Myometrial cell (primary cell): ENCODE measurements around the genes TMEM35A, ARMCX5, TCEAL3, RAB9B, H2BW1, ZCCHC18, SLC25A53 and ESX1.

GRCh38 chrX:101078634-101079354, at the start of gene TMEM35A:
TSS of gene TMEM35A (plus strand) at chrX:101078879.
- RAMPAGE, long total RNA = no peak

DNA sequence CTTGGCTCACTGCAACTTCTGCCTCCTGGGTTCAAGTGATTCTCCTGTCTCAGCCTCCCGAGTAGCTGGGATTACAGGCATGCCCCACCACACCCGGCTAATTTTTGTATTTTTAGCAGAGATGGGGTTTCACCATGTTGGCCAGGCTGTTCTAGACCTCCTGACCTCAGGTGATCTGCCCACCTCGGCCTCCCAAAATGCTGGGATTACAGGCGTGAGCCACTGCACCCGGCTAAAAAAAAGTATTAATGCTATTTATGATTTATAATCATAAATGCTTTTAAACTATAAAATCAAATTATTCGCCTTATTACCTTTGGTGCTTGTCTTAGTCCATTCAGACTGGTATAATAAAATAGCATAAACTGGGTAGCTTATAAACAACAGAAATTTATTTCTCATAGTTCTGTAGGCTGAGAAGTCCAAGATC, 4.6 kb upstream of the CENPI start:
- RAMPAGE, long total RNA = no peak

DNA sequence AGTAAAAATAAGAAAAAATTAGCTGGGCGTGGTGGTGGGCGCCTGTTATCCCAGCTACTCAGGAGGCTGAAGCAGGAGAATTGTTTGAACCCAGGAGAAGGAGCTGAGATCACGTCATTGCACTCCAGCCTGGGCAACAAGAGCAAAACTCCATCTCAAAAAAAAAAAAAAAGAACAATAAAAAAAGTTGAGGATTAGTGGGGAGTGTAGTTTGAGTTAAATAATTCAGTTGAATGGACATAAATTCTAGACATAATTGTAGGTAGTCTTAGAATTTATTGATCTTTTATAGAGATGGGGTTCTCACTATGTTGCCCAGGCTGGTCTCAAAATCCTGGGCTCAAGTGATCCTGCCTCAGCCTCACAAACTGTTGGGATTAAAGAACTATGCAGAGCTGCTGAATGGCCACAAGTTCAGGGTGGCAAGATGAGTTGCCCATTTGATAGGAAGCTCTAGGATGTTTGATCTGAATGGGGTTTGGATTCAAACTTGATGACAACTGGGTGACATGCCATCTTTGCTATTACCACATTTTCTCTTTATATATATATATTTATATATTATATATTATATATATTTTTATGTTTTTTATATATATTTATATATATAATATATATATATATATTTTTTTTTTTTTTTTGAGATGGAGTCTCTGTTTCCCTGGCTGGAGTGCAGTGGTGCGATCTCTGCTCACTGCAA, 3.5 kb downstream of the RPL36A start:
- RAMPAGE, long total RNA = no peak

- RAMPAGE, long total RNA = start-site peak on the plus strand at chrX:102599503-102599526, 114 and 89 reads in 2 replicates
Observed at GRCh38 chrX:102598872-102599998, at the start of gene ARMCX5. TSS of gene ARMCX5 (plus strand) at chrX:102599515.

DNA sequence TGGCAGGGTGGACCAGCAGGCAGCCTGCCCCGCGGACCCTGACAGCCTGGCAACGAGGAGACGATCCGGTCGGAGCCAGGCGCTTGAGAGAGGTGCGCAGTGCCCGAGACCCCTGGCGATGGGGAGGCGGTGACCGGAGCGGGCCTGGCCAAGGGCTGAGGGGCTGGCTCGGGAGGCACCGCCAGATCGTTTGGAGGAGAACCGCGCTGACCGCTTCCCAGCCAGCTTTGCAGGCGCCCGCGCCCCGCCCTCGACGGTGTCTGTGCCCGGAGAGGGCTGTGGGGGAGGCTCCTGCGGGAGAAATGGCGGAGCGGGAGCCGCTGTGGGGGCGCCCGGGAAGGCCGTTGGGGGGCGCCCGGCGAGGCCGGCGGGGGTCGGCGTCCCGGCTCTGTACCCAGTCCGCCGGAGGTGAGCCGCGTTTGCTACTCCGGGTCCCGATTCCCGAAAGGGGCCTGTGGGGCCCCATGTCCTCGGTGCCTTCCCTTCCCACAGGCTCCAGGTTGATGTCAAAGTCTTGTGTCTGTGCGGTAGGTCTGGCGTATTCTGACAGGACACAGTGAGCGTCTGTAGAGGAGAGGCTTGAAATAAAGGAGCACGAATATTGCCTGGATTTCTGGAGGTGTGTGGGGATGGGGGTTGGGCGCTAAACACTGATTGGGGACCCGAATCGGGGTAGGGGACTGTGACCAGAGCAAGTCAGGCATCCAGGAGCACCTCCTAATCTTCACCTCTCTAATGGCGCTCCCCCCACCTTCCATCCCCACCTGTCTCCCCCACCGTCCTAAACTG, 545 bp downstream of the GPRASP2 start:
- RAMPAGE, long total RNA = no peak

DNA sequence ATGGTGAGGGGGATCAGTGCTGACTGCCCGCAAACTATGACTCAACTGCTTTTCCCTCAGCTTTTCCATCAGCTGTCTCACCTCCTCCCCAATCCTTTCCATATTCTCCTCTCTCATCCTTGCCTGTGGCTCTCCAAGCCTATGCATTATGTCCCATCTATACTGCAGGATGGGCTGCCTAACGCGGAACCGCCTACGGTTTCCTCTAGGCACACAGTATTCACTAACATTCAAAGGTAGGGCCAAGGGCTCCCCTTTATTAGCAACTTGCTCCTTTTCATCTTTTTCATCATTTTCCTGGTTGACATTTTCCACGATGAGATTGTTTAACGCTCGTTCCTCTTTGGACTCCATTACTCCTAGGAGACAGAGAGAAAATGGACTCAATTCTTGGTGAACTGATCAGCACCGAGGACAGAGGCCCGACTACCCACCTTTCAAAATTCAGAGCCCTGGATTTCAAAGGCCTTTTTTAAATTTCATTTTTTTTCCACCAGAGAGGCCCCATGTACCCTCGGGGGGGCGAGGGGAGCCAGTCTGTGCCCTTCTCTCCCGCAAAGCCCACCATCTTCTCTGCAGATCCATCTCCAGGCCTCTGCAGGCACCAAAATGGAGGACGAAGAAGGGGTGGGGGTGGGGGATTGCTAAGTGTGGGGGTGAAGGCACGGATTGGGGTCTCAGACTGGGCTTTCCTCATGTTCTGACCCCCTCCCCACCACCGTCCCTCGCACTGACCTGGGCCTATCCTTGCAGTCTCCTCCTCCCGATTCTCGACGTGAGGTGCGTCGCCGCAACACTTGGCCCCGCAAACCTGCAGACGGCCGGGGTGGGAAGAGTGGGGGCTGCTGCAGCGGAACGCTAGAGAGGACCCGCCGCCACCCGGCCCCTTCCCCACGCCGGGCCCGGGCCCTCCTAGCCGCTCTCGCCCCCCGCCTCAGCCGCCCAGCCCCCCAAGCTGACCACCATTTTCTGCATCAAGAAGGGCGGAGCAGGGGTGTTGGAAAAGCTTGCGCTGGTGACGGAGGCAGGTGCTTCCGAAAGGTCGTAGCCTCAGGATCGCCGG, 836 bp downstream of the BEX2 start:
- RAMPAGE, long total RNA = no peak

- RAMPAGE, long total RNA = no peak
Observed at GRCh38 chrX:103431174-103431991, 55.0 kb downstream of the BEX3 start.

GRCh38 chrX:103607333-103608438, at the start of gene TCEAL3:
TSS of gene TCEAL3 (plus strand) at chrX:103607963.
- RAMPAGE, long total RNA = start-site peak on the plus strand at chrX:103607927-103608010, 6,065 and 5,179 reads in 2 replicates

- RAMPAGE, long total RNA = start-site peak on the minus strand at chrX:103688018-103688119, 188 and 495 reads in 2 replicates
Observed at GRCh38 chrX:103687656-103688631, 1.4 kb upstream of the MORF4L2 start.

GRCh38 chrX:103831624-103832676, at the start of gene RAB9B:
TSS of gene RAB9B (minus strand) at chrX:103832257.
- RAMPAGE, long total RNA = start-site peak on the minus strand at chrX:103832213-103832269, 6 and 6 reads in 2 replicates

- RAMPAGE, long total RNA = no peak
Observed at GRCh38 chrX:104013657-104014103, at the start of gene H2BW1. TSS of gene H2BW1 (minus strand) at chrX:104013708.

DNA sequence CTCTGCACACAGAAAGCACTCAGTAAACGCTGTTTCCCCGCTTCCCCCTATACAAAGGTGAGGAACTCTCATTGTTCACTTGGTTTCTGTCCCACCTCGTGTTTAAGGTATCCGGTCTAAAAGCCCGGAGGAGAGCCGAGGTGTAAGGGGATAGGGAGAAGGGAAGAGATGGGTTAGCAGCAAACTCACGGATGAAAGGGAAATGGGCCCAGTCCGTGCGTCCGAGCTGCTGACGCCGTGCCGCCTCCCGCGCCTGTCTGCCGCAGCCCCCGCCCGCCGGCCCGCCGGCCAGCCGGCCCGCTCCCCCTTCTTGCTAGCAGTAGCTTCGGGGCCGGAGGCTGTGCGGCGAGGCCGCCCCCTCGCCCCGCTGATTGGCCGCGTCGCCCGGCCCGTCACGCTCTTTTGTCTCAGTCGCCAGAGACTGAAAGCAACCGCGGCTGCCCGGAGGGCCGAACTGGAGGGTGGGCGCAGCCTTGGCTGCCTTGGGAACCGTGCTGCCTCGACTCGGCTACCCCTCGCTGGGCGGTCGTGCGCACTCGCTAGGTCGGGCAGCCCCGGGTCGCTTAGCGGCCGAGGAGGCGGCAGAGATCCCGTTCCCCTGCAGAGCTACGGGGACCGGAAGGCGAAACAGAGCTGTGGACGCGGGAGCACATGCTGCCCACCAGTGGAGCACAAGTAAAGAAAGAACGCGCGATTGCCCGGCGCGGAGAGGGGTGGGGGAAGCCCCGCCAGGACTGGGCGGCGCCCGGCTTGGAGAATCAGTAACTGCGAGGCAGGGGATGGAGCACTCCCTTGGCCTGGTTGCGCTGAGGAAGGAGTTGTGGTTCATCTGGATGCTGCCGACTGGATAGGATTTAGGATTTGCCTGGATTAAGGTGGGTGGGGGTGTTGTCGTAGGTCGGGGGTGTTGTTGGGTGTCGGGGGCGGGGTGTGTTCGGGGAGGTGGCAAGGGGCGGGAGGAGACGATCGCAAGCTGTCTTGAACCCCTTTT, at the start of gene ZCCHC18:
ZCCHC18 (plus strand) TSS at position 397 of the 991 bp plus-strand sequence.
- RAMPAGE, long total RNA = no peak

DNA sequence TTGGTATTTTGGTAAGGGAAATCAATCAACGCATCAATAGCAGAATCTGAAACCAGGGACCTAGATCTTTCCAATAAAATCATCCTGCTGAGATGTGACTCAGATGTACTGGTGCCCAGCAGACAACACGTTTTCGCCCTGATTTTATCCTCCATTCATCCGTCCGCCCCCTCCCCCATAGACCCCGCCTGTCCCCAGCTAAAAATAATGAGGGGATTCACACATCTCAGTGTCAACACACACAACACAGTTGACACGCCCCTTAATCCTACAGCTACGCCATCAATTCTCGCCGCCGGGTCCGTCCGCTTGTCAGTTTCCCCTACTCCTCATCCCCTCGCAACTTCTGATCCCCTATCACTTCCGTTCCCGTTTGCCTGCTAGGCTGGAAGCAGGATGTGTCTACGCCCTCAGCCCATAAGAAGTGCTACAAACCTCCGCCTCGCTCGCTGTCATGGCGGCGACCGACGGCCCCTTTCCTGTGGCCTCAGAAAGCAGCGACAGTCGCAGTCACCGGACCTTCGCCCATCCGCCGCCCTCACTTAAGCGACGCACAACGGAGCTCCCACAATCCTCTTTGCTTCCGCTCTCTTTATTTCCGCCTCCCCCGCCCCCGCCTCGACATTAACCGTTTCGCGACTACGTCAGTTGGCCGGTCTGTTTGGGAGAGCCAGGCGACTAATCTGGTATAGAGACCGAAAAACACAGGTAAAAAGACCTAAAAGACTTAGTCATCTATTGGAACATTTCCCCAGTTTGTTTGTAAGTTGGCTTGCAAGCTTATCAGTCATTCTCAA, at the start of gene SLC25A53:
SLC25A53 (minus strand) TSS at position 567 of the 797 bp plus-strand sequence.
- RAMPAGE, long total RNA = no peak

- RAMPAGE, long total RNA = no peak
Observed at GRCh38 chrX:104157240-104157573, 398 bp upstream of the SLC25A53 start.

- RAMPAGE, long total RNA = no peak
Observed at GRCh38 chrX:104189547-104190523, 23.6 kb downstream of the FAM199X start.

DNA sequence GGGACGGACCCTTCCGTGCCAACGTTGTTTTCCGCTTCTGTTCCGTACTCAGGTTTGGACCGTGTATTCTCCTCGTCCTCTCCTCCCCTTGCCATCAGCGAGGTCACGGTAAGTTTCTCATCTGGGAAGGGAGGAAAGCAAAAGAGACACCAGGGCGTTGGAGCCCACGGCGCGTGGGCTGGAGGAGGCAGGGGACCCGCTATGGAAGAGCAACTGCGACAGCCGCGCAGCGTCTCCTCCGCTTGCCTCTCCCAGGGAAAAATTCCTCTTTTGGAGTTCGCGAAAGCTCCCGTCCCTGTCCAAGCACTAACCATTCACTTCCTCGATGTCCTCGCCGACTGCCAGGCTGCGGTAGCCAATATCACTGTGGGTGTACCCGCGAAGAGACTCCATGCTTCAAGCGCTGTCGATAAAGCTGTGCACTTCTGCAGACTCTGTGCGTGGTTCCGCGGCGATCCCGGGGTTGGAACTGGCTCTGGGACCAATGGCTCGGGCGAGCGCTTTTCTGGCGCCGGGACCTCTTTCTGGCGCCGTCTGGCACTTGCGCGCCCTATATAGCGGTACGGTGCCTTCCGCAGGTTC, at the start of gene ESX1:
ESX1 (minus strand) TSS at position 477 of the 582 bp plus-strand sequence.
- RAMPAGE, long total RNA = start-site peak on the minus strand centred at position 467 of the sequence, 131 bp wide, 20 and 19 reads in 2 replicates

GRCh38 chrX:106159947-106160249, 8.2 kb upstream of the PWWP3B start:
- RAMPAGE, long total RNA = no peak

DNA sequence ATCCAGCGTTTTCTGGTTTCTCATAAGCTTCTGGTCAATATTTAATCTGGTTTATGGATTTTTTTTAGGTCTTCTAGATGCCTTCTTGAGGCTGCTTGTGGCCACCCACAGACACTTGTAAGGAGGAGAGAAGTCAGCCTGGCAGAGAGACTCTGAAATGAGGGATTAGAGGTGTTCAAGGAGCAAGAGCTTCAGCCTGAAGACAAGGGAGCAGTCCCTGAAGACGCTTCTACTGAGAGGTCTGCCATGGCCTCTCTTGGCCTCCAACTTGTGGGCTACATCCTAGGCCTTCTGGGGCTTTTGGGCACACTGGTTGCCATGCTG, 7.7 kb downstream of the CLDN2 start:
- RAMPAGE, long total RNA = no peak

GRCh38 chrX:107272099-107272646, 65.8 kb downstream of the DNAAF6 start:
- RAMPAGE, long total RNA = no peak

DNA sequence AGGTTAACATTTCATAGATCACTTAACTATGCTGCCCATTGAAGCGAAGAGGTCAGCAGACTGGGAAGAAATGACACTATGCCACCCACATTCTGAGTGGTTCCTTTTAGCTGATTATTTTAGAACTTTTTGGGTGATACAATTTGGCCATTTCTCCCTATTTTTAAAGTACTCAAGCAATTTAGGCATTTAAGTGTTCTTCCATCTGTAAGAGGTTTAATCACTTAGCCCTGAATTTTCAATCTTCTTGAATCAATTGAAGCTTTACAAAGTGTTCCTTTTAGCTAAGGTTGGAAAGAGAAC, 82.4 kb downstream of the DNAAF6 start:
- RAMPAGE, long total RNA = no peak